Suprapubic skin (tissue), 4 donors: ENCODE results near the genes GPR78 and USP17L19.

DNA sequence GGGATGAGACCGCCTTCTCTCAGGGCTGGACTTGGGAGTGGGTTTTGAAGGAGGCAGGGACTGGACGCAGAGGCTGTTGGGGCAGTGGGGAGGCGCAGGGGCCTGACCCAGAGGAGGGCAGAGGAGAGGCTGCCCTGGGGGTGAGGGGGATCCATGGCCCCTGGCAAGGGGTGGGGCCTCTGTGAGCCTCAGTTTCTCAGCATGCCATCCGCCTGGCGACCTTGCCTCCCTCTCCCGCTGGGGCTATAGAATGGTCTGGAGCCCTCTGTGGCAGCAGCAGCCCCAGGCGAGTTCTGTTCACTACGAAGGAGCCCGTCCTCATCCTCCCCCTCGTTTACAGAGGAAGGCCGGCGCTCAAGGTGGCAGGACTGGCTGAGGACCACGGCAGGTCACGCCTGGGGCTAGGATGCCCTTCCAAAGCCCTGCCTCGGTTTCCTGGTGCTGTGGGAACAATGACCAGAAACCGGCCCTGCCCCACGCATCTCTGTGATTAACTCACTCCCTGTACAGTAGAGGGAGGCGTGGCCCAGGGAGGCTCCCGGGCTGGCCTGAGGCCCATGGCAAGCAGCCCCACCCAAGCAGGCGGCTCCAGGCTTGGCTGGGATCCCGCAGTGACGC is 16.1 kb upstream of the SH3TC1 start:
- PRO-cap = no peak
- RAMPAGE, long total RNA, 4 experiments = no peak in any of the 4 experiments

GRCh38 chr4:8199701-8200374 is 748 bp downstream of the SH3TC1 start:
- PRO-cap = no peak
- RAMPAGE, long total RNA, 4 experiments = no peak in any of the 4 experiments

GRCh38 chr4:8202149-8202667 is 3.1 kb downstream of the SH3TC1 start:
- PRO-cap = no peak
- RAMPAGE, long total RNA, 4 experiments = no peak in any of the 4 experiments

DNA sequence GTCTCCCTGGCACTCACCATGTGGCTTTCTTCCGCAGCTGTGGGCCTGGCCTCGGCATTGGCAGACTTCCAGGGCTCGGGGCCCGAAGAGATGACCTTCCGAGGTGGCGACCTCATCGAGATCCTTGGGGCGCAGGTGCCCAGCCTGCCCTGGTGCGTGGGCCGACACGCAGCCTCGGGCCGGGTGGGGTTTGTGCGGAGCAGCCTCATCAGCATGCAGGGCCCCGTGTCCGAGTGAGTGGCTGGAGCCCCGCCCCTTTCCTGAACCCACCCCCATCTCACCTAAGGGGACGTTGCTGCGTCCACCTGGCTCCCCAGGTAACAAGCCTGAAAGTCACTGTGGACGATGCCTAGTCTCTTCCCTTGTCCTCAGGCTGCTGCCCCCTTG is 20.2 kb downstream of the SH3TC1 start:
- PRO-cap = no peak
- RAMPAGE, long total RNA, 4 experiments = no peak in any of the 4 experiments

DNA sequence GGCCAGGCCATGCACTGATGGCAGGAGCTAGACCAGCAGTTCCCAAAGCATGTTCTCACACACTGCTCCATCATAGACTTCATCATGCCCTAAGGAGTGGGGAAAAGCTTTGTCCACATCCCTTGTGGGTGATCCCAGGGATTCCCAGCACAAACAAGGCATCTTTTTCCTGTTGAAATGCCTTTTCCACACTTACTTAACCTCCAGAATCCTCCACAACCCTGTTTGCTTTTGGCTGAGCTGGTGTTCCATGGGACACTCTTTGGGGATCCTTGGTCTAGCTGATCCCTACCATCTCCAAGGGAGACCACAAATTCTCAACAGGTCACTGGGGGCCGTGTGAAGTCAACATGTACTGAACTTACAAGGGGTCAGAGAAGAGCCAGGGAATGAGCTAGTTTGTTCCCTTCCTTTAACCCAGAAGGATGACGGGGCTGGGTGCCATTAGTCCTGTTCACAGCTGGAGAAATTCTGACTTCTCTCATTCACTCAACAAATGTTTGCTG is 21.8 kb downstream of the SH3TC1 start:
- PRO-cap = no peak
- RAMPAGE, long total RNA, 4 experiments = no peak in any of the 4 experiments

DNA sequence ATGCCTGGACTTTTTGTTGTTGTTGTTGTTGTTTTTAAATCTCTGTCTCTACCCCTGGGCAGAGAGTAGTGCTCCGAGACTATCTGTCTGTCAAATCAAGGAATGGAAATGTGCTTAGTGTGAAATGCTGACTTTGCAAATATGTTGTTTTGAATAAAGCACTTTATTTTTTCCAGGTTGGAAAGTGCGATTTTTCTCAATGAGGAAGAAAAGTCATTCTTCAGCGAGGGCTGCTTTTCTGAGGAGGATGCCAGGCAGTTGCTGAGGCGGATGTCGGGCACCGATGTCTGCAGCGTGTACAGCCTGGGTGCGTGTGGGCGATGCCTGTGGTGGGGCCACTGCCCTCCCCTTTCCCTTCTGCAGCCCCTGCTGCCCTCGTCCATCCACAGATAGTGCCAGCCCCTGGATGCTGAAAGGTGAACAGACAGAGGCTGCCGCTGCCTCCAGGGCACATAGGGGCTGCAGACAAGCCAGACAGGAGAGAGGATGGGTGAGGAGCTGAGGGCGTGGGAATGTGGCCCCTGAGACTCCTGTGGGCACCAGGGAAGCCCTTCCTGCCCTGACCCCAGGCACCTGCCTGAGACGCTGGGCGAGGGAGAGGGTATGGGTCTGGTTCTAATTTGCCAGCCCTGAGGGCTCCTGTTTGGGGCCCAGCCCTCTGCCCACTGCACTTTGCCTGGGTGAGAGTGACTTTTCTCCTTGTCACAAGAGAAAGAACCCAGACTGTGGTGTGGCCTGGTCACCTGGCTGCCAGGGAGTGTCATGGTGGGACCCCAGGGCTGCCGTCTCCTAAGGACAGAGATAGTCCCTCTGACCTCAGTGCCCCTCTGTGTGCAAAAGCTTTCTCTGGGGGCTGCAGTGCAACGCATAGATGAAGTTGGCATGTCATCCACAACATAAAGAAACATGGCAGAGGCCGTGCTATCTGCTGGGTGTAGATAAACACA is 23.8 kb downstream of the SH3TC1 start:
- PRO-cap = no peak
- RAMPAGE, long total RNA, 4 experiments = no peak in any of the 4 experiments

DNA sequence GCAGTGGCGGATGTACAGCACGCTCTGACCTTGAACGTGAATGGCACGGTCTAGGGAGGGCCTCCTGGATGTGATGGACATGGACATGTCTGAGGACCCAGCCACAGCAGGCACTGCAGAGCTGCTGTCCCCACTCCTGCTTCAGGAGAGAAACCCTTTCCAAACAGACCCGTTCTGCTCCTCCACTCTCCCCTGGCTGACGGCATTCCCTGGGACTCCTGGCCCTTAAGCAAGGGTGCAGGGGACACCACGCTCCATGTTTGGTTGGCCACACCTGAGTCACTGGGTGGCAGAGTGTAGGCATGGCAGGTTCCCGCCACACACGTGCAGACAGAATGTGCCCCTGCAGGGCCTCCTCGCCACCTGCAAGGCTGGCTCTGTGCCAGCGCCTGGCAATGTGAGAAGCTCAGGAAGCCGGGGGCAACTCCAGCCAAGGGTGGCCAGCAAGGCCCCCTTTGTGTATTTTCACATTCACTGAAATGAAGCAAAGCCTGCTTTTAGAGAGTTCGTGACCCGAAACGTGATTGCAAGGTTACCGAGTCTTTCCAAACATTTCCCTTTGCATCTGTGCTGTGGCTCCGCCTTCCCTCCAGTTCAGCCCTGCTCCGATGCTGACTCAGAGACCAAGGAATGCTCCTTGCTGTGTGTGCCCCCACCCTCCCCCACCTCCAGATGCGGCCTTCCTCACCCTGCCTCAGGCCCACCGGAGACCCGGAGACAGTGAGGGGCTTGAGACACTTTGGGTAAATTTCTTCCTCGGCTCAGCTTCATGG is 46.1 kb downstream of the HTRA3 start:
- PRO-cap = no peak
- RAMPAGE, long total RNA, 4 experiments = no peak in any of the 4 experiments

GRCh38 chr4:8365793-8366466 is 74.6 kb downstream of the ACOX3 start:
- PRO-cap = no peak
- RAMPAGE, long total RNA, 4 experiments = no peak in any of the 4 experiments

GRCh38 chr4:8409131-8409472 is 31.4 kb downstream of the ACOX3 start:
- PRO-cap = no peak
- RAMPAGE, long total RNA, 4 experiments = no peak in any of the 4 experiments

GRCh38 chr4:8449353-8449791 is 8.8 kb downstream of the TRMT44 start:
- PRO-cap = no peak
- RAMPAGE, long total RNA, 4 experiments = no peak in any of the 4 experiments

- PRO-cap = no peak
- RAMPAGE, long total RNA, 4 experiments = no peak in any of the 4 experiments
Observed at GRCh38 chr4:8470426-8471211, 30.0 kb downstream of the TRMT44 start.

GRCh38 chr4:8475631-8476343 is 35.2 kb downstream of the TRMT44 start:
- PRO-cap = no peak
- RAMPAGE, long total RNA, 4 experiments = no peak in any of the 4 experiments

DNA sequence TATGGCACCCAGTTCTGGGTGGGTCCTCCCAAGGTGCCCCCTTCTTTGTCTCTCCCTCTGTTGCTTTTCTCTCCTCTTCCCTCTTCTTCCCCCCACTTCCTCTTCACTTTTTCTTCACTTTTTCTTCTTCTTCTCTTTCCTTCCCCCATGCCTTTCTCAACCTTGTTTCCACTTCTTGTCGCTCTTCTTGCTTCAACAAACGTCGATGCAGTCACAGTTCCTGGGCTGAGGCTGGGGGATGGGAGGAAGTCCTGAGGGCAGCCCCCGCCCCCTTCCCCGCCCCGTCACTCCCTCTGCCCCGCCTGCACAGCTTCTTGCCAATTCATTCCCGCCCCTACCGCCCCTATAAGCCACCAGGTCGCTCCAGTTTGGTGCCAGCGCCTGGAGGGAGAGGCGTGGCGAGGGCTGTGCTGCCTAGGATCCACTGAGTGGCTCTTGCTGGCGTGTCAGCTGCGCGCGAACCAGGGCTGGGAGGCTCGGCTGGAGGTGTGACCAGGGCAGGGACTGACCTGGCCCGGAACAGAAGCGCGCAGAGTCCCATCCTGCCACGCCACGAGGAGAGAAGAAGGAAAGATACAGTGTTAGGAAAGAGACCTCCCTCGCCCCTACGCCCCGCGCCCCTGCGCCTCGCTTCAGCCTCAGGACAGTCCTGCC is at the start of gene GPR78:
Gene GPR78 (plus strand): TSS at position 348 of the 654 bp plus-strand sequence.
- PRO-cap = no peak
- RAMPAGE, long total RNA, 4 experiments = no peak in any of the 4 experiments

- PRO-cap = no peak
- RAMPAGE, long total RNA, 4 experiments = no peak in any of the 4 experiments
Observed at GRCh38 chr4:9253145-9253600, at the start of gene USP17L19. USP17L19 (plus strand) TSS chr4:9253378.

GRCh38 chr4:9500366-9500781 is 56.2 kb downstream of the DEFB131A start:
- PRO-cap = unidirectional peak, plus-strand start at chr4:9500556
- RAMPAGE, long total RNA, 4 experiments = no peak in any of the 4 experiments

GRCh38 chr4:9604818-9605443 is 160.7 kb downstream of the DEFB131A start:
- PRO-cap = no peak
- RAMPAGE, long total RNA, 4 experiments = no peak in any of the 4 experiments

- PRO-cap = no peak
- RAMPAGE, long total RNA, 4 experiments = no peak in any of the 4 experiments
Observed at GRCh38 chr4:9989832-9990257, 31.5 kb downstream of the SLC2A9 start.

DNA sequence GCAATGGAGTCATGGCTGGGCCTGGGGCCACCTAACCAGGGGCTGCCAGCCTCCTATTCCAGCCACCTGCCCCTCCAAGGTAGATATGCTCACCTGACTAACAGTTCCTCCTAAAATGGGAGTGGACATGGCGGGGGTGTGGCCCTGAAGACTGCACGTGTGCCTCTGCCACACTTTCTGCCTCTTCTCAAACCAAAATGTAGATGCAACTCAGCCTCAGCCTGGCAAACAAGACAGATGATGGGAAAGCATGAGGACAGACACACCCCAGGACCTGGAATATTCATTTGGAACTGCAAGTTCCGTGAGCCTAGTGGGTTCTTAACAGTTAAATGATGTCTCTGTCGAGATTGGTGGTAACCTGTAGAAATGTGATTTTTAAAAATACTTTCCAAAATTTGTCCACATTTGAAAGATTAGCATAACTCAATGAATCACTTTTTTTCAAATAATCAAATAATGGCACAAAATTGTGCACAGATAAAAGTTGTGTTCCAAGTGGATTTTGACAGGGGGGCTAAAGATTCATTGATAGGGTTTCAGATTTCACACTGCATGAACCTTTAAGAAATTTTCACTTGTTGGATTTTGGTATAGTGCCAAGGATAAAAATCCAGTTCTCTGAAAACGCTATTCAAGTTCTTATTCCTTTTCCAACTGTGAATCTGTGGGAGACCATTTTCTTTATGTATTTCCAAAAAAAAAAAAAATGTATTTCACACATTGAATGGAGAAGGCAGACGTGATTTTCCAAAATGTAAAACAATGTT is 45.3 kb downstream of the WDR1 start:
- PRO-cap = no peak
- RAMPAGE, long total RNA, 4 experiments = no peak in any of the 4 experiments

DNA sequence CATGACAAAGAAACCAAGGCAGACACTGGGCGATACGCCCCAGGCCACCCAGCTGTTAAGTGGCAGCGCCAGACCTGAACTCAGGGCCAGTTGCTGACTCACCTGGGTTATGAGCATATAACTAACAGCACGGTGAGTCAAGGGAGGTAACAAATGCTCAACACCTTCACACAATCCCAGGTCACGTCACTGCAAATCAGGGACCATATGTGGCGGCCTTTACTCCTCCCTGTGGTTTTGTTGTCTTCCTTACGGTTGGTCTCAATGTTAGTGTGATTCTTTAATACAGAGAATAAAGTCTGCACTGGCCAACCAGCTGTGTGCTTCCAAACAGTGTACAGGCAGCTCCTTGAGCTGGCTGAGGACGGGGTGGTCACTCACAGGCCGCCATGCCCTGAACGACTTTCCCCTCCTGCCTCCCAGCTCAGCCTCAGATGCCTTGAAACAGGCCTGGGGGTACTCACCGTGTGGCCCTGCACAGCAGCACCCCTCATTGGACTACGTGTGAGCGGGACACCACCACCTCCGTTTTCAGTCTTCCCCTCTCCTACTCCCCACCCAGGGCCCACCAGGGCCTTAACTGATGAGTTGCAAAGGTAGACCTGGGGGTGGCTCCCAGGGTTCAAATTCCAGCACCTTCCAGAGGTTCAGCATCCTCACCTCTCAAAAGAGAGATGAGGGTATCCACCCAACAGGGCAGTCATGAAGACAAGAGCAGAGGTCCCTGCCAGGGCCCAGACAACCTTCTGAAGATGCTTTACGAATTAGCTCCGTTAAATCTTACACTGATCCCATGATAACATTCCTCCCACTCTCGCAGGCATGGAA is 7.2 kb downstream of the WDR1 start:
- PRO-cap = no peak
- RAMPAGE, long total RNA, 4 experiments = start-site peak on the minus strand in 1 of 4 experiments, centred at position 145 of the sequence, 14 reads per replicate

- PRO-cap = no peak
- RAMPAGE, long total RNA, 4 experiments = start-site peak on the minus strand in 1 of 4 experiments, at chr4:10114154-10114417 at its widest, 20 to 22 reads per replicate
Observed at GRCh38 chr4:10113778-10115083, 2.4 kb downstream of the WDR1 start.